Hair follicular keratinocyte (primary cell): ENCODE measurements around a stretch of chr1.

- RAMPAGE, long total RNA, result no peak
Observed at GRCh38 chr1:2309523-2310923, 81.3 kb downstream of the MORN1 start.

GRCh38 chr1:2384067-2384962, 7.0 kb downstream of the MORN1 start:
- RAMPAGE, long total RNA, result no peak

DNA sequence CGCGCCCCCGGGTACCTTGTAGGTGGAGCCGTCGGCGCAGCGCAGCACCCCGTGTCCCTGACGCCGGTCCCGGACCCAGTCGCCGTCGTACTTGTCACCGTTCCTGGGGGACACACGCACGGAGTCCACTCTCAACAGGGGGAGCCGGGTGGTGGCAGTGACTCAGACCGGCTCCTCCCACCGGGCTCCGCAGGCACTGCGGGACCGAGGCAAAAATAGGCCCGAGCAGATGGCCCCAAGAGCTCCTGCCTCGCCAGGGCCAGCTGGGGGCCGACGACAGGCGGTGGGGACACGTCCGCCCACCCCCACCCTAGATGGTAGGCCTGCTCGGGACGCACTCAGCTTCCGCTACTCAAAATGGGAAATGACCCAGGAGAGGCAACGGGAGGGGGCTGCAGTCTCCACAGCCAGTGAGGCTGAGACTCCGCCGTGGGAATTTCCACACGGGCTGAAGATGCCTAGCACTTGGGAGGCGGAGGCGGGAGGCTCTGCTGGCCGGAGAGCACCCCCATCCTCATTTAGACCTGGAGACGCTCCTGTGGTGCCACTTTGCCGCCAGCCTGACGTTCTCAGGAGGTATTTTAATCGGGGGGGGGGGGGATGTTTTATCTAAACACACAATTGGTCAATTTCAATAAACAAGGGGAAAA, 6.3 kb downstream of the MORN1 start:
- RAMPAGE, long total RNA, result no peak

DNA sequence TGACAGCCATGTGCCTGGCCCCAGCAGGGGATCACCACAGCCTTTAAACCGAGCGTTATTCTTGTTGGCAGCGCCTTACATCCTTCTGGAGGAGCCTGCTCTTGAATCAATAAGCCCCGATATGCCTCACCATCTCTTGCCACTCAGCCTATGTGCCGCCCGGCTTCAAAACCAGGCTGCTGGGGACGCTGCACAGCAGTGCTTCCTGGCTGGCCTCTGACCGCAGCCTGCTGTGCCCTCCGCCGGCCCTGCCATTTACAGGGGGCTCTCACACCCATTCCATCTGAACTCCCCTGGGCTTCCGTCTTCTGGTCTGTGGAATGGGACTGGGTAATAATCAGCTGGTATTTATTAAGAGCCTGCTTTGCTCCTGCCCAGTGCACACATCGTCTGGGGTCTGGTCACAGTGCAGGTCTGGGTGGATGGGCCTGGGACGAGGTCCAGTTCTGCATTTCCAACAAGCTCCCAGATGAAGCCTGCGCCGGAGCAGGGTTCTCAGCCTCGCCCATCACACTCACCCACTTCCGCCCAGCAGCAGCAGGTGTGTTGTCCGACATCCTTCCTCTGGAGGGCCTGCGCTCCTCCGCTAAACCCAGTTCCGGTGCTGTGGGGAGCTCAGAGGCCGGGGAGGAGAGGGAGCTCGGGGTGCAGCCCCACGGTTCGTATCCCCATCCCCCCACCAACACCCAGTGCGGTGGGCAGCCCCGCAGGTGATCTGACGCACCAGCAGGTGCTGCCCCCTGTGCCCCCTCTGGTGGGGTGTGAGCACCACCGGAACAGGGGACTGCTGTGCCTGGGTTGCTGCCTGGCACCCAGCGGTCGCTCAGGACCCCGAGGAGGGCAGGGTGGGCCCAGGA, 3.2 kb upstream of the PEX10 start:
- RAMPAGE, long total RNA, result no peak

- RAMPAGE, long total RNA, result no peak
Observed at GRCh38 chr1:2508308-2509065, 17.9 kb downstream of the PANK4 start.

- RAMPAGE, long total RNA, result no peak
Observed at GRCh38 chr1:2525424-2525885, 941 bp downstream of the PANK4 start.

DNA sequence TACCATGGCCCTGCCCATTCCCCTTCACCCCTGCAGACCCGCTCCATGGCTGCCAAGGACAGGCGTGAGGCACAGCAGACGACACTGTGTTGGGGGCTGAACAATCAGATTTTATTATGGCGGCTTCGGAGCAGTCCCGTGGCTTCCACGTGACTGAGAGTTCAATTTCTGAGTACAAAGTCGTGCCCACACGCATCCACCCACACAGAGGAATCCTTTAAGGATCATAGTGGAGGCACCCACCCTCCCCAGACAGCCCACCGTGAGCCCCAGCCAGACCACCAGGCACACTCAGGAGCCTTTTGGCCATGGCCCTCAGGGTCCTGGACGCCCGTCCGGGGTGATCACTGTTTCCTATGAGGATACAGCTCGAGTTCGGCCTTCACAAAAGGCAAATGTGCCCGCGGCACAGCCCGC, 1.4 kb downstream of the HES5 start:
- RAMPAGE, long total RNA, result no peak

GRCh38 chr1:2547679-2548029, 8.5 kb upstream of the TNFRSF14 start:
- RAMPAGE, long total RNA, result no peak

DNA sequence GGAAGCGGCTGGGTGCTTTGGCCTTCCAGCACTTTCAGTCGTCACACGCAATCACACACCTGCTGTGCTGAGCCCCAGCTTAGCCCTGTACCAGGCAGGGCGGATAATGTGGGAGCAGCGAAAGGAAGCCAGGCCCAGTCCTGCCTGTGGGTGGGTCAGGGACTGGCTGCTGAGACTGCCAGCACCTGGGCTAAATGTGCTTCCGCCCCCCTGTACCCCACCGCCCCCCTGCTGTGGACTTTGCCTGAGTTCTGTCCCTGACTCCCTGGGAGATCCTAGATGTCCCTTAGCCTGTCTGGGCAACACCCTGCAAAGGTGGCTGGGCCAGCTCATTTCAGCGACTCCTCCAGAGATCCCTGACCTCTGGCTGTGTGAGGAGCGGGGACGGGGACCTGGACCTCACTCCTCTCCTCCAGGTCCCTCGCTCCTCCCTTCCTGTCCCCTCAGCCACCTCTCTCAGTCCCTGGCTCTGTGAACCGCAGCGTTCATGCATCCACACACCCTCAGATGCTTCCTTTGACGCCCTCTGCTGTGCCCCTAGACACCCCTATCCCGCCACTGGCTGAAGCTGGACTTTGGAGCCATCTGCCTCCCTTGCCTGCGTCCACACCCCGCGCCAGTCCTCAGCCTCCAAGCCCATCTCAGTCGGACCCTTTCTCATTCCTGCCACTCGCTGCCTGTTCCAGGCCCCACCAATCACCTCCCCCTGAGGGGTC, 1.5 kb downstream of the MMEL1 start:
- RAMPAGE, long total RNA, result no peak

DNA sequence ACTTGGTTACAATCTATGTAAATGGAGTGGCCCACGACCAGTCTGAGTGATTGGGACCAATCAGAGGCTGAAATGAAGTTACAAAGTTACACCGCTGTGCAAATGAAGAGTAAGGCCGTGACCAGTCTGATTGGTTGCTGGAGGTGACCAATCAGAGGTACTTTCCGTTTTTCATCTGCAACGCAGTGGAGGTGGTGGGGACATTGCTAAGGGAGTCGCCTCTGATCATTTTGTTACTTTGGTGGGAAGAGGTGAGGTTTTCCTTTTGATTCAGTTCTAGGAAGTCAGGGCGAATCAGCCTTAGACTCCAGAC, 38.5 kb upstream of the TTC34 start:
- RAMPAGE, long total RNA, result no peak

DNA sequence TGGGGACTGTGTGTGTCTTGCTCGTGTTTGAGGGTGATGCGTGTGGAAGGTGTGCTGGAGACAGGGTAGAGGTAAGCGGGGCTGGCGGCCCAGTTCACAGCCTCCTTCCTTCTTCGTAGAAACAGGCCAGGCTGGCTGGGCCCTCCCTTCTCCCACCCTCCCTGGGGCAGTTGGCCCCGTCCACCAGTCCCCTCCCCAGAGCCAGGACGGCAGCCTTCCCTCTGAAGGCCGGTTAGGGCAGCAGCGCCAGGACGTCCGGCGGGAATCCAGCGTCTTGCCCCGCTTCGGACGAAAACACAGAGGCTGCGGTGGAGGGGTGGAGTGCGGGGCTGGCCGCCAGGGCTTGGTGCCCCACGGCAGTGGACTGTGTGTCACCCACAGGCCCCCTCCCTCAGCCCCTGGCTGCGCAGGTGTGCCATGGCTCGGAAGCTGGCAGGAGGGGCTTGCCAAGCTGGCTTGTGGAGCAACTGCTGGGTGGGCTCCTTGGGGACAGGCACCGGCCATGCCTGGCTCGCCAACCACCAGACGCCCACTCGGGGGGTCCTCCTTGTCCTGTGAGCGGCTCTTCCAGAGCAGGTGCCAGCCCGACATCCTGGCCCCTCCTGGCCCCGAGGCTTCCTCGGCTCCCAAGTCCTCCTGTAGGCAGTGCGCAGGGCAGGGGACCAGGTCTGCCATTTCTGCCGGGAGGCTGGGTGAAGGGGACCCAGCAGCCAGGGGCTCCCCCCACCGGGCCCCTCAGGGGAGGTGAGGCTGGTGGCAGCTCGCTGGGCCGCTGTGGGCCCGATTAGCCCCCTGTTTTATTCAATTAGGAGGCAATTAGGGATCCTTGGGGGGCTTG, 3.7 kb downstream of the PRDM16 start:
- RAMPAGE, long total RNA, result no peak

GRCh38 chr1:3089294-3089962, 20.4 kb downstream of the PRDM16 start:
- RAMPAGE, long total RNA, result no peak

- RAMPAGE, long total RNA, result no peak
Observed at GRCh38 chr1:3126091-3127131, 57.4 kb downstream of the PRDM16 start.

- RAMPAGE, long total RNA, result no peak
Observed at GRCh38 chr1:3133504-3134604, 64.9 kb downstream of the PRDM16 start.

GRCh38 chr1:3240553-3241519, 171.8 kb downstream of the PRDM16 start:
- RAMPAGE, long total RNA, result no peak

DNA sequence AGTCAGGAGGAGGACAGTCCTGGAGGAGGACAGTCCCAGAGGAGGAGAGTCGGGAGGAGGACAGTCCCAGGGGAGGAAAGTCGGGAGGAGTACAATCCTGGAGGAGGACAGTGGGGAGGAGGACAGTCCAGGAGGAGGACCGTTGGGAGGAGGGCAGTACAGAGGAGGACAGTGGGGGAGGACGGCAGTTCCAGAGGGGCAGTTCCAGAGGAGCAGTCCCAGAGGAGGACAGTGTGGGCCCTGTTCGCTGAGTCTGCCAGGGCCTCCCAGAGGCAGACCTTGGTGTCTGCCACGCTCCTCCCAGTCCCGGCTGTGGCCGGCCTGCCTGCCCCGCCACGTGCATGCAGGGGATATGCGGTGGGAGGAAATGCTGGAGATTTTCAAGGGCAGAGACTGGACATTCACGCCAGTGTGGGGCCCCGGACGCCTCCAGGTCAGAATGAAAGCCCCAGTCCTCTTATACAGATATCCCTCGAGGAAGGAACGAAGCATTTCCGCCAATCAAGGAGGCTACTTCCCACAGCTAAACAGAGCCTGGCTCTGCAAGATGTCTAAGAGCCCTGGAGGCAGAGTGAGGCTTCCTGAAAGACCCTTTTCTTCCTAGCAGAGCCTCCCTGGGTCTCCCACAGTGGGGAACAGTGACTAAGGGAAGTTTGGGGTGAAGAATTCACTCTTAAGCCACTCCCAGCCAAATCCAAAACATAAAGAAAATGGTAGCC, 183.6 kb upstream of the ARHGEF16 start:
- RAMPAGE, long total RNA, result no peak

GRCh38 chr1:3334696-3335414, 119.6 kb upstream of the ARHGEF16 start:
- RAMPAGE, long total RNA, result no peak

DNA sequence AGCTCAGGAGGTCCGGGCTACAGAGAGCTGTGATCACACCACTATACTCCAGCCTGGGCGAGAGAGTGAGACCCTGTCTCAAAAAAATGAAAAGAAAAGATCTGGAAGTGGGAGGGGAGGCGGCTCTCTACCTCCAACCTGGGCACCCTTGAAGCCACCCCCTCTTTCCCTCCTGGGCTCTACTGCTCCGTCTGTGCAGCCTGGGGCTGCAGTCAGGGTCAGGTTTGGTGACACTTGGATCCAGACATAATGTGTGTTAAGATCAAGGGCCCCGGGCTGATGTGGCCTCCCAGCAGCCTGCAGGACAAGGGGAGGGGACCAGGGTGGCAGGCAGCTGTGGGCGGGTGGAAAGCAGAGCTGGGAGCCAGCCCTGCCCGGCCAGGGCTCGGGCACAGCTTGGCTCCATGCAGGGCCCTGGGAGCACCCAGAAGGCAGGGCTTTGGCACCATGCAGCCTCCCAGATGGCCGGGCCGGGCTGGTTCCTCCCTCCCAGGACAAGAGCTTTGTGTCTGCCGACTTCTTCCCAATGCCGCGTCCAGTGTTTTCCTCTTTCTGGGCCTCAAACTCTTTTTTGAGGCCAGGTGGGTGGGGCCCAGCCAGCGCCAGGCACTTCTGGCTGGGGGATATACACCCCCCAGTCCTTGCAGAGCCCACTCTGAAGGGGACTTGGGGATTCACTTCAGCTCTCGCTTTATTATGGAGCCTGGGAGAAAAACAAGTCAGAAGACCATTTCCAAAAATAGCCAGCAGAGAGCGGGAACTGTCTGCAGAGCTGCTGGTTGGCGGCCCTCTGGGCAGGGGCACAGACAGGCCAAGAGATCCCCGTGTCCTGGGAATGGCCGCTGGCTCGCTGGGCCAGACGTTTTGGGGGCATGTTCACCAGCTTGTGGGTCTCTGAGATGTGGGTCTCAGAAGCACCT, 104.0 kb upstream of the ARHGEF16 start:
- RAMPAGE, long total RNA, result no peak

DNA sequence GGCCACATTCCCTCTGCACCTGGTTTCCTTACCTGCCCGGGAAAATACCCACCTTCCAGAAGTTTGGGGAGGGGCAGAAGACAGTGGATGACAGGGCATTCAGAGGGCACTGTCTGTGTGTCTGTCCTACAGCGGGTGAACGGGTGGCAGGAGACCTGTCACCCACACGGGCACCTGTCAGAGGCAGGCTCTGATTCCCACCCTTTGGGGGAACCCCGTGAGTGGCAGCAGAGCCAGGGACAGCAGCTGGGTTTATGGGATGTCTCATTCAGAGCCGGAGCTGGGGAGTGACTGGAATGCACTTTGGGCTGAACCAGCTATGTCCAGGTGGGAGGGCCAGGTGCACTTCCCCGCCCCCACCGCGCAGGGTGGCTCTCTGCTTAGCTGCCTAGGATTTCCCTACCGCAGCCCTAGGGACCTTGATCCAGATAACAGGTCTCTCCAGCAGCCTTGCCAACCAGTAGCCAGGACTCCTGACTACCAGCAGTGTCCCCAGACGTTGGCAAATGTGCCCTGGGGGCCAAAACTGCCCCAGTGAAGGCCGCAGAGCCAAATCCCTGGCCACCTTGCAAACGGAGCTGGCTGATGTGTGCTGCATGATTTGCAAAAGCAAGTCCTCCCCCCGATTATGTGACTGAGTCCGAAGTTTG, 2.2 kb downstream of the ARHGEF16 start:
- RAMPAGE, long total RNA, result no peak

DNA sequence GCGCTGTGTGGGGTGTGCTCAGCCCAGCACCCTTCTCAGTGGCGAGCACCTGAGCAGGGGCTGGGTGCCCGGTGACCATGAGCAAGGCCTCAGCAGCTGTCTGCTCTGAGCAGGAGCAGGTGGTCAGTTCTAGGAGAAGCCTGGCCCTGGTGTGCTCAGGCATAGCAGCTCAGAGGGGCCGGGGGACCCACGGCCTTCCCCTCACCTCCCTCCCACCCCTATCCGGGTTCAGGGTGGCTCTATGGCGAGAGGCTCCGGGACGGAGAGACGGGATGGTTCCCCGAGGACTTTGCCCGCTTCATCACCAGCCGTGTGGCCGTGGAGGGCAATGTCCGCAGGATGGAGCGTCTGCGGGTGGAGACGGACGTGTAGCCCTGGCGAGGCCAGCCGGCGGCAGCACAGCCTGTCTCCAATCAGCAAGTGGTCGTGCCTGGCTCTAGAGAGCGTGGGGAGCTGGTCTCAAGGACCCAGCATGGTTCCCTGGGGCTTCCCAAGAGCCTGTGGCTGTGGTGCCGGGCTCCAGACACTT, 25.8 kb downstream of the ARHGEF16 start:
- RAMPAGE, long total RNA, result no peak